Hair follicle dermal papilla cell (primary cell): ENCODE data around the genes NTRK3 and ACAN.

GRCh38 chr15:85337188-85337971, 43.0 kb upstream of the AKAP13 start:
- CAGE, long polyA plus RNA = no peak

DNA sequence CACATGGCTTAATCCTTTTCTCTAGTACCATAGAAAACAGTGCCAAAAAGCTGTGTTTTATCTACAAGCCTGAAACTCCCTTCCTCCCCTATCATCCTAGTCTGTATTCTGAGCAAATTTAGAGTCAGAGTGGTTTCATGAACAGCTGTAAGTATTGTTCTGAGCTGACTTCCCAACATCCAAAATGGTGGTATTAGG, 201.9 kb downstream of the AKAP13 start:
- CAGE, long polyA plus RNA = no peak

GRCh38 chr15:85583379-85583822, 203.0 kb downstream of the AKAP13 start:
- CAGE, long polyA plus RNA = no peak

DNA sequence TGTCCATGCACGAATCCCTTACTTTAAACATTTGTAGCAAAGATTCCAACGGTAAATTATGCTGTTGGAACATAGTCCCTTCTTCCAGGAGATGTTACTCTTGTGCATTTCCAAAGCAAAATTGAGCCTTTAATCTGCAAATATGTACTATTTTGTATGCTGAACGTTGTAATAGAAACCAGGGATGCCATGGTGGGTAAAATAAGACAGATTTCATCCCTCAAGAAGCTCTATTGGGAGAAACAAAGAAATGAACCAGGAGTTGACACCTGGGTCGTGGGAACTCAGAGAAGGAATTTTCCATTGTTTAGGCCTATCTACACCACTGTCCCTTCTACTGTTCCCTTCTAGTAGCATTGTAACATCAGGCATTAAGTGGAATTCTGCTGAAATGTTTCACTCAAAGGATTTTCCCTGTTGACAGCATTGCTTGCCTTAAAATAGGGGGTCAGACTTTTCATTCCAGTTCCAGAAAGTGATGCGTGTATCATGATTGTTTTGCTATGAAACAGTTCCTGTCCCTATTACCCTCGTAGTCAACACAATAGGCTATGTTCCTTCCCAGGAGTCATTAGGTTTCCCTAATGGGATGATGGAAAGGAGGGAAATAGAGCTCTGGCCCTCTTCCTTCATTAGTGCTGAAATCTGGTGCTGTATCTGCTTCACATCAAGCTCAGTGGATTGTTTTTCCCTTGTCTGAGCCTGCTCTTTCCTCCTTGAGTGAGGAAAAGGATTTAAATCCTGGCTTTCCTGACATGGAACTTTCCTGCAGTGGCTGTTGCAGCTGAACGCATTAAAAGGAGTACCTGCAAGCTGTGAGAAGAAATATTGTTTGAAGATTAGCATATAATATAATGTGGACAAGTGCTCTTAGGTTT, 196.0 kb downstream of the KLHL25 start:
- CAGE, long polyA plus RNA = no peak

- CAGE, long polyA plus RNA = no peak
These were observed 104.2 kb downstream of the KLHL25 start for GRCh38 chr15:85690520-85691019.

- CAGE, long polyA plus RNA = no peak
These were observed 47.5 kb downstream of the KLHL25 start for GRCh38 chr15:85746916-85747862.

DNA sequence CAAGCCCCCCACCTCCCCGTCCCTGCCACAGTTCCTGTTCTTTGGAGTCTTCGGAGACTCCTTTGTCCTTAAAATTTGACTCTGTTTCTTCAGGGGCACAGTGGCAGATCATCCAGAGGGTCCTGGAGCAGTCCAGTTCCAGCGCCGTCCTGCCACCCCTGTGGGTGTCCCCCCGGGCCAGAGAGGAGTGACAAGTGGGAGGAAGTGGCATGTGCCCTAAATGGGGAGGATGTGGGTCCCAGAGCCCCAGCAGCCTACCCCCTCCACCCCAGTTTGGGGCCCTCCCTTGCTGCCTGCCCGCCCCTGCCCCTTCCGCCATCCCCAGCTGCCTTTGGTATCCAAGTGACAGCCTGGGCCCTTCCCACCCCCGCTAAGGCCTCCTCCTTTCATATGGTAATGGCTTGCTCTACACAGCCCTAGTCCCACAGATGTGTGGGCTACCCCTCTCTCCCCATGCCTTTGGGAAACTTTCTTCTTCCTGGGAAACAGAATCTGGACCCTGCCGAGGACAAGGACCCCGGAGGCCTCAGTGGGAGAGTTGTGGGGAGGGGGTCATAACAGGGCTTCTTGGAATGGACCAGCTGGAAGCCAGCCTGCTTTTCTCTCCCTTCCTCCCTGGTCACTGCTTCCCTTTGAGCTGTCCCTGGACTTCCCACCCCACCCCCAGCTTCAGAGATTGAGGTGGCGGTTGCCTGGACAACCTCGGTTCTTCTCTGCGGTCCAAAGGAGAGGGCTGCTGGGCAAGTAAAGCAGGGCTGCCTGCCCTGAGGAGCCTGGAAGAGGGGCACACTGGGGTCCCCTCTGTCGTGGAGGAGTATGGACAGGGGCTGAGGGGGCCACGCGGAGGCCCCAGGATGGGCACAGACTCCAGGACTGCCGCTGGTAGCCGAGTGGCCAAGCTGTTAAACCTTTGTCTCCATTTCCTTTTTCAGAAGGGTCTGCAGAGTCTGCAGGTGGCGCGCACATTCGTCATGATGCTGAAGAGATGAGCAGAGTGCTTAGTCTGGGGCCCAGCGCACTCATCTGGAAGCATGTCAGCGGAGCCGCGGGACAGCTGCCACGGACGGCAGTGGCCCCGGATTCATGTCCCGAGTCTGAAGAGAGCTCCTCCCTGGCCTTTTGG, 43.1 kb downstream of the KLHL25 start:
- CAGE, long polyA plus RNA = no peak

GRCh38 chr15:85780643-85781047, 14.1 kb downstream of the KLHL25 start:
- CAGE, long polyA plus RNA = no peak

DNA sequence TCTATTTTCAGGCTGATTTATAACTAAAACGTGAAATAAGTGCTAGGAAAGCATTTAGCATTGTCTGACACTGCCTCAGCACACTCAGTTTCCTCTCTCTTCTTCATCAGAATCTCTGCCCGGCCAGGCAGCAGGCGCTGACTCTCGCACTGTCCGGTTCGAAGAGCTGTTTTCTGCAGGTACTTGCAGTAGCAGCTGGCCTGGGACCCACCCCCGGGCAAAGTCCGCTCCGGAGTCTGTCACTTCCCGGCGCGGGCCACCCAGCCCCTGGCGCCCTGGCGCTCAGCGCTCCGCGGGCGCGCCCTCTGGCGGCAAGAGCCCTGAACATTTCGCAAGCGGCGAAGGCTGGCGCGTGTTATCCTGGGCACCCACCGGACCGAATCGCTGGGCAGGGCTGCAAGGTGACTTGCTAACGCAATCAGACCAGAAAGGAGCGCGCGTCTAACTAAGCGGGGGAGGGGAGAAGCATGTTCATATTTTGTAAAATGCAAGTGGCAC, 45.8 kb upstream of the KLHL25 start:
- CAGE, long polyA plus RNA = no peak

GRCh38 chr15:87949240-87949783, 307.2 kb downstream of the NTRK3 start:
- CAGE, long polyA plus RNA = no peak

DNA sequence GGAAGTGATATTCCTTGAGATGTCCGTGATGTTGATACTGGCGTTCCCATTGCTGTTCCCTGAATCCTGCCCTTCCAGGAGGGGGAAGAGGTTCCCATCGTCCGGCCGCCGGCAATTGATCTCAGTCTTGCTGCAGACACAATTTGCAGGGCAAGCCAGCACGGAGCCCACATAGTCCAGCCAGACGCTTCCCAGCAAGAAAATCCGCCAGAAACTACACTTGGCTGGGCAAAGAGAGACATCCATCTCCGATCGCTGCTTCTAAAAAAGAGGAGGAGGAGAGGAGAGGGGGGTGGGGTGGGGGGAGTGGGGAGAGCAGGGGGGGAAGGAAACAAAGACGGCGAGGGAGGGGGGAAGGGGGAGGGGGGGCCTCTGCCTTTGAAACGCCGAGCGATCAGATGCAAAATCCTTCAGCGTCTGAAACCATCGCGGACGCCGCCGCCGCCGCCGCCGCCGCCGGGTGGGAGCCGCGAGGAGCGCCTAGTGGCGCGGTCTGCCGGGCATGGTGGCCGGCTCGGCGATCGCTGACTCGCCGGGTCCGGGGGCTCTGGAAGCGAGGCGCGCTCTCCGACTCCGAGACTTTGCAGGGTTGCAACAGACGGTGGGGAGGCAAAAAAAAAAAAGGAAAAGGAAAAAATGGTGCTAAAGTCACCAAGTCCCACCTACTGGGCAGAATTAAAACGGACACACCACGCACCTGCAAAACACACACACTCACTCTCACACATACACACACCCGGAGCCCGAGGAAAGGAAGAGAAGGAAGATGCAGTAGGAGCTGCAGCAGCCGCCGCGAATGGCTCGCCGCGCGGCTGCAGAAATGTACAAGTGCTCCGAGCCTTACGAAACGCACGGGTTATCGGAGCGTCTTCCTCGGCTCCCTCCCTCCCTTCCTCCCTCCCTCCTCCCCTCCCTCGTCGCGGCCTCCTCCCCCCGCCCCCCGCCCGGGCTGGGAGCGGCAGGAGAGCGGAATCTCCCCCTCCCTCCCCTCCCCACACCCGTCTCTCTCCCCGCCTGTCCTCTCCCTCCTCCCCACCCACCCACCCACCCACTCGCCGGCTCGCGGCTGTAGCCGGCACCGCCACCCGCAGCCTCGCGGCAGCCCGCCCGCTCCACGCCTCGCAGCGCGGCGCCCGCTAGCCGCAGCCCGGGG, at the start of gene NTRK3:
NTRK3 (minus strand) TSS at position 832 of the 1,153 bp plus-strand sequence.
- CAGE, long polyA plus RNA = no peak

DNA sequence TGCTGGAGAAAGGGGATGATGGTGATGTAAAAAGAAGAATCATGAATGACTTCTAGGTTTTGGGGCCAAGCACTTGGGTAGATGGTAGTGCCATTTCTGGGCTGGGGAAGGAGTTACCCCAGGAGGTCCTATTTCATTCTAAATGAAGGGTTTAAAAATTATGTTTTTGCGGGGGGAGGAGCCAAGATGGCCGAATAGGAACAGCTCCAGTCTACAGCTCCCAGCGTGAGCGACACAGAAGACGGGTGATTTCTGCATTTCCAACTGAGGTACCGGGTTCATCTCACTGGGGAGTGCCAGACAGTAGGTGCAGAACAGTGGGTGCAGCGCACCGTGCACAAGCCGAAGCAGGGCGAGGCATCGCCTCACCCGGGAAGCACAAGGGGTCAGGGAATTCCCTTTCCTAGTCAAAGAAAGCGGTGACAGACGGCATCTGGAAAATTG, 100.4 kb upstream of the NTRK3 start:
- CAGE, long polyA plus RNA = no peak

DNA sequence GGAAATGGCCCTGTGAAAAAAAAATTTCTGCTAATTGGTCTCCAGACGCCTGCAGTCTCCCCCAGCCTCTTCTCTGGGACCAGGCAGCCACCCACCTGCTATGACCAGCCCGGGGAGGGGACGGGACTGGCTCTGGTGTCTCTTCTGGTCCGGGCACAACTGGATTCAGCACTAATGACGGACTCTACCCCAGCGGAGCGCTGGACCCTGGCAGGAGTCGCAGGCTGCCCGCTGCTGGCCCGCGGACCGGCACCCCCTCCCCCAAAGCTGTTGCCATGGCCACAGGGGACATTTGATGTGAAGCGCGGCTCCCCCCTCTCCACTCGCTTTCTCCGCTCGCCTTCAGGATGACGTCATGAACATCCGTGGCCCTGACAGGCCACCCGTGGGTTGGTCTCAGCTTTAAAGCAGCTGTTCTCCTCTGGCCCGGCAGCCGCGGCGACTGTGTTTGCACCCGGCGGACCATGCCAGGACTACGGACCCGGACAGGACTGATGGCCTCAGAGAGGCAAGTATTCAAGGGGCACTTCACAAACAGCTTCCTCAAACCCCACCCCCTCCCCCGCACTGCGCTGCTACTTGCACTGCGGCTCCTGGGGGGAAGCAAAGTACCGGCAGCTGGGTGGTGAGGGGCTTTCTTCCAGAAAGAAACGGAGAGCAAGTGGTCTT, 16.8 kb upstream of the AEN start:
- CAGE, long polyA plus RNA = no peak

DNA sequence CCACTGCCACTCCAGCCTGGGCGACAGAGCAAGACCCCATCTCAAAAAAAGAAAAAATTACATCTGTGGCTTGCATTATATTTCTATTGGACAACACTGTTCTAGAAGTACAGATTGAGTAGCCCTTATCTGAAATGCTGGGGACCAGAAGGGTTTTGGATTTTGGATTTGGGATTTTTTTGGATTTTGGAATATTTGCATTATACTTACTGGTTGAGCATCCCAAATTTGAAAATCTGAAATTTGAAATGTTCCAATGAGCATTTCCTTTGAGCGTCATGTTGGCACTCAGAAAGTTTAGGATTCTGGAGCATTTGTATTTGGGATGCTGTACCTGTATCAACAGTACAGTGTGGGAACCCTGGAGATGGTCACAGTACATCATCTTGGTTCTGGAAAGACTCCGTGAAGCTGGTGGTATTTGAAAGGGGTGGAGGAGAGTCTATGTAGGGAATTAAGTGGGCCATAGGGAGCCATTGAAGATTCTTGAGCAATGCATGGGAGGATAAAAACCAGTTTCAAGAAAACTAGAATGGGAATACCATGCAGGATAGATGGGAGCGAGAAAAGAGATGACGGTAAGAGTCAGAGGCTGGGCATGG, 4.9 kb downstream of the ISG20 start:
- CAGE, long polyA plus RNA = no peak

DNA sequence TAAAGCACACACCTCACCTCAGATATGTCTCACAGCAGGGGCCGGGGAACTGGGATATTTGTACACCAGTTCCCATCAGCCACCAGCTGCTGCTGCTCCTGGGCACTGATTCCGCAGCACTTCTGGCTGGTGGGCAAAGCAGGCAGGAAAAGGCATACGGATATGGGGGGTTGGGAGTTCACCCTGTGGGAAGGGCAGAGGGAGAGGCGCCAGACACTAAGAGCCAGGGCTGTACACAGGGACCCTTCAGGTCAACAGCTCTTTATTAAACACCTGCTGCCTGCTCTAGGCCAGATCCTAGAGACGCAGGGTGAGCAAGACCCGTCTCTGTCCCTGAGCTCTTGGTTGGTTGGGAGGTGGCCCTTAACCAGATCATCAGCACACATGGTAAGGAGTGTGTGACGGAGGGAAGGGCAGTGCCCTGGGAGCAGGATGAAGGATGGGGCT, 14.1 kb downstream of the ISG20 start:
- CAGE, long polyA plus RNA = no peak

GRCh38 chr15:88803035-88803746, at the start of gene ACAN:
TSS of gene ACAN (plus strand) at chr15:88803436.
- CAGE, long polyA plus RNA = no peak

DNA sequence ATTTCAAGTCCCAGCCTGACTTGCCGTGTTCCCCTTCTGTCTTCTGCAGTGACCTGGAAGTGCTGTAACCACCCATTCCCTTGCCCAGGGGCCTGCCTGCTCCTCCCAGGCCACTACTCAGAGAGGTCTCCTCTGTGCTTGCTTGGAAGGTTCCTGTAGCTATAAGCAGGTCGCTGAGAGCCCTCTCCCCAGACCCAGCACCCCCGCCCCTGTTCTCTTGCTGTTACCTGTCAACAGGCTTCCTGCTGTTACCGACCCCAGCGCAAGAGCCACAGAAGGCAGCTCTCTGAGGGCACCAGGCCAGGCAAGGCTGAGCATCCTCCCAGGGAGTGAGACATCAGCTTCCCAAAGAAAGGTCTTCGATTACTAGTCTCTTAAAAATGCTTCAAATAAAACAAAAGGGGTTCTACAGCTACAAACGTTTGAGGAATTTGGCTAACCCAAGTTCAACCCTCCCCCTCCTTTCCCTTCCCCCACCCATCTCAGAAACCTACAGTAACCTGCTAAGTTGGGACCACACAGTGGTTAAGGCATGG, 74.8 kb upstream of the MFGE8 start:
- CAGE, long polyA plus RNA = no peak

DNA sequence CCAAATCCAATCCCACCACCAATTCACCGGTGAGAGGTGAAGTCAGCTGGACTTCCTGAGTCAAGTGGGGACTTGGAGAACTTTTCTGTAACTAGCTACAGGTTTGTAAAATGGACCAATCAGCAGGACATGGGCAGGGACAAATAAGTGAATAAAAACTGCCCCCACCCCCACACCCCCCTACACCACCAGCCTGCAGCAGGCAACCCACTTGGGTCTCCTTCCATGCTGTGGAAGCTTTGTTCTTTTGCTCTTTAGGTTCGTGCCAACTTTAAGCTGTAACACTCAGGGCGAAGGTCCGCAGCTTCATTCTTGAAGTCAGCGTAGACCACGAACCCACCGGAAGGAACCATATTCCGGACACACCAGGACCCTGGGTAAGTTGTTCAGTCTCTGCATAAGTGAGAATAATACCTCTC, 80.8 kb upstream of the MFGE8 start:
- CAGE, long polyA plus RNA = no peak

- CAGE, long polyA plus RNA = no peak
These were observed 23.9 kb downstream of the ABHD2 start for GRCh38 chr15:89111733-89112881.

- CAGE, long polyA plus RNA = no peak
These were observed 25.1 kb downstream of the ABHD2 start for GRCh38 chr15:89113189-89114016.